Subcutaneous adipose tissue (tissue), 3 donors: ENCODE data around the gene RAET1E.

DNA sequence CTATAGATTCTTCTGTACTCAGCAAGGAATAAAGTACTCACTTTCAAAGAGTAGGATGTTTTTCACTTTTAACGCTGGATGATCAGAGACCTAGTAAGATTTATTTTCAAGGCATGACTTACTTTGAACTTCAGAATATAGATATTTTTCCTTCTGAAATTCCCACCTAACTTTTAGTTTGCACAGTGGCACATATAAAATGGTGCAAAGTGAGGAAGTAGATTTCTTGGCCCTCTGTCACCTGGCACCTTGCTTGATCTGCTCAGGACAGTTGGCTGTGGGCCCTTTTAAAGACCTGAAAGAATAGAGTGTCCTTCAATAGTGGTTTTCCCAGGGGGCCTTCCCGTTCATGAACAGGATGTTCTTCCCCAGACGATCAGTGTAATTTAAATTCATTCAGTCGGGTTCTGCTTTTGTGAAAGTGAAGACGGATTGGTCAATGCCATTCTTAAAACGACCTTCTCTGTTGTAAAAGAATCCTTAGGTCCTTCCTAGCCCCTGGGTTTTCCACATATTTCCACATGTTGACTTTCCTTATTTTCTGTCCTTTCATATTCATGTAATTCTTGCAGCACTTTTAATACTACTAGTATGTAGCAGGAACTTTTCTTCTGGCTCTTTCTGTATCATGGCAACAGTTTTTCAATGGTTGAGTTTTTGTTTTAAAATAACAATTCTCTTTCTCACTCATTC is 178.5 kb downstream of the SASH1 start:
- PRO-cap: no peak
- RAMPAGE, long total RNA, 3 experiments: no peak in any of the 3 experiments

DNA sequence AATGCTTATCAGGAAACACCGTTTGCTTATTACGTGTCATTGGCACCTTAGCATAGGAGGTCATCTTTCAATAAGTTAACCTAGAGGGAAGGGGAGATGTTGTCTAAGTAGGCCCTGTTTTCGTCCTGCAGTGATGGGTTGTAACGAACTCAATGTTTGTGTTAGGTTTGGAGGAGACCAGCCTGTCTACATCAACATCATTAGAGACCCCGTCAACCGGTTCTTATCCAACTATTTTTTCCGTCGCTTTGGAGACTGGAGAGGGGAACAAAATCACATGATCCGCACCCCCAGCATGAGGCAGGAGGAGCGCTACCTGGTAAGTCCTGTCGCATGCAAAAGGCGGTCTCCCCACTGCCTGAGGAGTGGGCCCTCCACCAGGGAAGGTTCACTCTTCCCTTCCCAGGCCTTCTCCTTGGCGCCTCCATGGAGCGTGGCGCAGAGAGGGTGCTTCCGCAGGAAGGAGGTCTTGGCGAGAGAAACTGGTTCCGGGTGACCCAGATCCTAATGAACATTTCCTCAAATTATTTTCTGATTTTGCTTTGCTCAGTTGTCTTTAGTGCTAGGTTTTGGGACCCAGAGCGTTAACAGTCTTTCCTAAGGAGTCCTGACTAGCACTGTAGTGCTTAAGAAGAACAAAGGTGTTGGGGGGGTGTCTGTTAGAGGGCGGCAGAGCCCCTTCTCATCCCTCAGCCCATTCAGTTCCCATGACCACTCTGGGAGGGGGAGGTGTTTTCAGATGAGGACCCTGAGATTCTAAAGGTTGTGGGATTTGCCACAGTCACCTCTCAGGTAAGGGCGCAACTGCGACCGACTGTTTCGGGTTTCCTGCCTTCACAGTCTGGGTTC is 217.6 kb downstream of the UST start:
- PRO-cap: no peak
- RAMPAGE, long total RNA, 3 experiments: no peak in any of the 3 experiments

GRCh38 chr6:149059788-149060114 is 257.8 kb upstream of the TAB2 start:
- PRO-cap: unidirectional peak, minus-strand start at chr6:149059847
- RAMPAGE, long total RNA, 3 experiments: no peak in any of the 3 experiments

- PRO-cap: no peak
- RAMPAGE, long total RNA, 3 experiments: no peak in any of the 3 experiments
Measured at GRCh38 chr6:149257443-149258175, 59.9 kb upstream of the TAB2 start.

DNA sequence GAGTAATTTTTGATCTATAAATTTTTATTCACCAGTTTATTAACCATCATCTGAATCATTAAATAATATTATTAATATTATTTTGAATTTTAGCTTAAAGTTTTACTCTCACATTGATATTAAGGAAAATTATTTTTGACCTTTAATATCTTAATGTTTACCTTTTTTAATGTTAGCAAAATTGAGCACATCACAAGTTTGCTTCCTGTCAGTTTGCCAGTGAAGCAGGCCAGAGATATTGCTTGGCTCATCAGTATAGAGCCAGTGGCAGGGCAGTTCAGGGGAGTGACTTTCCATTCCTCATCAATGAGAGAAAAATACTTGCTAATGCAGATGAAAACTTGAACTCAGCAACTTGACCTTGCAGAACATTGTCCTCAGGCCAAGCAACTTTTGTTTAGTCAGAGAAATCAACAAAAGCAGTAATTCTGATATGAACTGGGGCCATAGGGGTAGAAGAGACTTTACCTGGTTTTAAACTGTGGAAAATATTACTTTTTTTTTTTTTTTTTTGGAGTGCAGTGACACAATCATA is 6.9 kb downstream of the TAB2 start:
- PRO-cap: no peak
- RAMPAGE, long total RNA, 3 experiments: no peak in any of the 3 experiments

GRCh38 chr6:149451328-149451896 is 33.4 kb downstream of the ZC3H12D start:
- PRO-cap: no peak
- RAMPAGE, long total RNA, 3 experiments: no peak in any of the 3 experiments

DNA sequence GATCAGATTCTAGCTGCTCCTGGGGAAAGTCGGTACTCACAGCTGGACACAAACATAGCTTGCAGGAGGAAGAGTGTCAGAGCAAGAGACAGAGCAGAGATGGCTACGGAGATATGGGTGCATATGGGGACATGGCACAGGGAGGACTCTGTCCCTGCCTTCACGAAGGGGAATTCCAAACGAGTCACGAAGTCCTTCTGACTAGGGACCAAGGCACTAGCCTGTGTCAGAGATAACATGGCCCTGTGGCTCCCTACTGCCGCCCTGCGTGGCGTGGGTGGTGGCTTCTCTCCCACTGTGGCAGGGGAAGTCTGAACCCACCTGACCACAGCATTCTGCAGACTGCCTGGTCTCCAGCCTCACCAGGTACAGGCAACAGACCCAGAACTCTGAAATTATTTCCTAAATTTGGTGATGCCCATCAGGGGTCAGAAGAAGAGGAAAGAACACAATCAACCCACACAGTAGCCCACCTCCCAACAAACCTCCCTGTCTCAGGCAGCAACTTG is 576 bp upstream of the ZC3H12D start:
- PRO-cap: no peak
- RAMPAGE, long total RNA, 3 experiments: no peak in any of the 3 experiments

GRCh38 chr6:149728062-149729152 is 10.5 kb upstream of the LATS1 start:
- PRO-cap: no peak
- RAMPAGE, long total RNA, 3 experiments: no peak in any of the 3 experiments

- PRO-cap: no peak
- RAMPAGE, long total RNA, 3 experiments: no peak in any of the 3 experiments
Measured at GRCh38 chr6:149840560-149841031, 23.6 kb downstream of the LRP11 start.

DNA sequence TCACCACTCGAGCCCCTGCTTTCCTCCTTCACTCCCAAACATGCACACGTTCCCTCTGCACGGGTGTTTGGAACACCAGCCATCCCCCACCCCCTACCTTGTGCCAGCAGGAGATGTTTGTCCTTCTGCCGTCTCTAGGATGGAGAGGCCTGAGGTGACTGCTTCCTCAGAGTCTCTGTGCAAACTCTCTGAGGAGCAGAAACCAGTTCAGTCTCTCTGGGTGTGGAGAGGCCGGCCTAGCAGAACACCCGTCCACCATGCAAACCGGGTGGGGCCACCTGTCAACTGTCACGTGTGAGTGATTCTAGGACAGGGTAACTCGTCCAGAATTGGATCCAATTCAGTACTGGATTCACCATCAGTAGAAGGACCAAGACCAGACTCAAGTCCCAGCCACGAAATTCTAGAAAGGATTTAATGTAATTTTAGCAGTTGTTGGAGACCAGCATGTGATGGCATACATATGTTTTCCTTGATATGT is at the start of gene RAET1E:
RAET1E (minus strand) TSS at position 190 of the 481 bp plus-strand sequence.
- PRO-cap: no peak
- RAMPAGE, long total RNA, 3 experiments: no peak in any of the 3 experiments

DNA sequence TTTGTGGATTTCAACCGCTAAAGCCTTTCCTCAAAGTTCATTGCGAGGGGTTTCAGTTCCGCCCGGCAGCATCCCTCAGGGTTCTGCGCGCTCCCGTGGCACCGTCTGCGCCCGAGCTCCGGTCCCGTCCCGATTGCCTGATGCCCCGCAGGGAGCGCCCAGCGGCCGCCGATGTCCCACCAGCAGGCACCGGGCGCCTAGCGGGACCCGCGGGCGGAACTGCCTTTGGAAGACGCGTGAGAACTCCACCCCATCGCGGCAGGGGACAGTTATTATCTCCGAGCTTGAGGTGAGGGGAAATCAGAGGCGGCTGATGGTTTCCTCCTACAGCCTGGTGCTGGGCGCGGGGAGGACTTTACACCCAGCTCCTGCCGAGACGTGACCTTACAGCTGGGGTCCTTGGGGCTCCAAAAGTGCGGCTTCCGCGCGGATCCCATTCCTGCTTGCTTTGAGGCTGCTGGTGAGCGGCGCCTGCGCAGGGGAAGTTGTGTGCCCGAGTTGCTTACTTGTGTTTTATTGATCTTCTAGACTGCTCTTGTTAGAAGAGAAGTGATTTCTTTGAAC is 27.1 kb downstream of the ULBP1 start:
- PRO-cap: no peak
- RAMPAGE, long total RNA, 3 experiments: no peak in any of the 3 experiments

DNA sequence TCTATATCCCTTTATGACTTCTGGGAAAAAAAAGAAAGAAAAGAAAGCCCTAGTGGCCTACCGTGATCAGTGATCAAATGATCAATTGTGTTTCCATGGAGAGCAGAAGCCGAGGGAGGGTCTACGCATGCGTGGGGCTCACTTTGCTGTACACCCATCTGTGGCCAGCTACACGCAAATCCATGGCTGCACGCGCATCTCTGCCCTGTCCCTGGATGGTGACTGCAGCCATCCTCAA is 695 bp upstream of the ULBP3 start:
- PRO-cap: no peak
- RAMPAGE, long total RNA, 3 experiments: no peak in any of the 3 experiments

- PRO-cap: no peak
- RAMPAGE, long total RNA, 3 experiments: no peak in any of the 3 experiments
Measured at GRCh38 chr6:150115654-150115887, 27.3 kb upstream of the PPP1R14C start.

DNA sequence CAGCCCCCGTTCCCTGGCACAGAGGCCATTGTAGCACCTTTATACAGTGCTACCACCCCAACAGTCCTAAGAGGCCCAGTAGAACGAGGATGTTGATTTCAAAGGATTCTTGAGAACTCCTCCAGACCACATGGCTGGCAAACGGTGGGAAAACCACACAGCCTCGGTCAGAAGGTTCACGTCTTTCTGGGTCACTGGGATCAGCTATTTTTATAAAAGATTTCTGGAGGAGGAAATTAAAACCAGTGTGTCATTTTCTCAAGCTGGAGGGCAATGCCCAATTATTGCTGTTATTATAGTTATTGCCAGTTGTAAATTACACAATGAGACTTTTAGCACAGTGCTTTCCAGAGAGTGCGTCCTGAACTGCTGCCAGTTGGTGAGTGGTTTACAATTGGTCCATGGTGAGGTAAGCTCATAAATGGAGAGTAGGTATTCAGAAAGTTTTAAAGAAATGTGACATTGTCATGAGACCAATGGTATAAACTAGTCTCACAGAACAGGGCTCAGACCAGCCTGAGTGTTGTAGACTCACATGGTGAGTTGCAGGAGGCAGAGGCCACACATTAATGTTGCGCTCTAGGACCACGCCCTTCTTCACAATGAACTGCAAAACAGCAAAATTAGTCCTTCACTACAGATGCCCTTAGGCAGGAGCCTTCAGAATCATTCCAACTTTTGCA is 8.4 kb upstream of the PPP1R14C start:
- PRO-cap: no peak
- RAMPAGE, long total RNA, 3 experiments: no peak in any of the 3 experiments

DNA sequence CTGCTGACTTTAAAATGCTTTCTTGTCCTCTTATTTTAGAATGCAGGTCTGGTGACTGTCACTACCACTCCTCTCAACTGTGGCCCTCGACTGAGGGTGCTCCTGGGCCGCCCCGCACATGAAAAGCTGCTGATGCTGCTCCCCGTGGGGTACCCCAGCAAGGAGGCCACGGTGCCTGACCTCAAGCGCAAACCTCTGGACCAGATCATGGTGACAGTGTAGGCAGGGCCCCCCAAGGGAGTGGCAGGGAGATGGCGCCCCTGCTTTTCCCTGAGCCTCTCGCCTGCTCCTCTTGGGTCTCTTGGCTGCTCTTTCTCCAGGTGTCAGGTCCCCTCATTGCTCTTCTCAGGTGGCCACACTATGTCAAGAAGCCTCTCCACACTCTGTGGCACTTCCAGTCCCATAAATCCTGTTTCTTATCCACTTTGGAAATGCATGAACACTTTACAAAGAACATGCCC is 29.2 kb downstream of the IYD start:
- PRO-cap: no peak
- RAMPAGE, long total RNA, 3 experiments: no peak in any of the 3 experiments

DNA sequence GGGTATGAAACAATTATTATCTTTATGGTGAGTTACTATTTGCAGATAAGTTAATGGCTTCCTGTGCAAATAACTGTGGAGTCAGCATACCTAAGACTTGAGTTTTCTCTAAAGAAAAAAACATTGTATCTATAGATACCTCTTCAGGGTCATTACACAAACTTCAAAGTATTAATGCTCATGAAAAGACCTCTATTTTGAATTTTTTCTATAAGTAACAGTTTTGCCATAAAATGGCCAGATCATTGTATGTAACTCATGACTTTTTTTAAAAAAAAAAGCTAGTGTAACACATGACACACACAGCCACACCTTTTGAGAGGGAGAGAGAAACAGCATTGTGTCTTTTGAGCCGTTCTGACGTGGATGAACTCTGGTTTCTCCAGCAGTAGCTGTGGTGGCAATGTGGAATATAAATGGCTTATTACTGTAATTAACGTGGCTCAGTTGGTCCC is 36.4 kb downstream of the PLEKHG1 start:
- PRO-cap: no peak
- RAMPAGE, long total RNA, 3 experiments: no peak in any of the 3 experiments

DNA sequence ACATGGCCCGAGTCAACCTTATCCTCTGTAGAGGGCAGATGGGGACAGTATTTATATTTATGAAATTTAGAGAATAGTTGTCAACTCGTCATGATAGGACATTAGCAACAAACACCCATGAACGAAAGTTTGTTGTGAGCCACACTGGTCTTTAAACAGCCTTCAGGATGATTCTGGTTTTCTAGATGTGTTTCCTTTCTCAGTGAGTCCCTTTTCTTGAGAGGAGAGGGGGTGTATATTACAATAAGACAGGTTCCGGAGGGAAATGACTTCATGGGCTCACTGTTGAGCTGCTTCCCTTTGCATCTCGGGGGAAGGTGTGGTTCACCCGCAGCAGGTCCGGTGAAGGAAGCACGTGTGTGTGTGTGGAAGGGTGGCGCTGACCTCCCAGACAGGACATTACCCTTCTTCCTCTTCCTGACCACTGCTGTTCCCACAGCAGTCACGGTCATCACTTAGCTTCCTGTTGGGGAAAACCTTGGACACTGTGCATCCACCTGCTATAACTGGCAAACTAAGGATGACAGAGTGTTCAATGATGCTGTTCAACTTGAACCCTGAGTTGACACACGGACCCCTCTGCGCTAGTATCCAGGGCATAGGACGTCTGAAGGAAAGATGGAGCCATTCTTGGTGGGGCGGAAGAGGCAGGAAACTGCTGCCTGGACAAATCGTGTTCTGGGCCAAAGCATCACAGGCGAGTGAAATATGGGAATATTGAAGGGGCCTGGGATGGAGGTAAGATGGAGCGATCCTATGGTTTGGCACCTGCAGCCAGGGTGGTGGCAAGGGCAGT is 83.7 kb downstream of the PLEKHG1 start:
- PRO-cap: bidirectional peak, plus-strand start at position 466 of the sequence, minus-strand start at position 218 of the sequence
- RAMPAGE, long total RNA, 3 experiments: no peak in any of the 3 experiments

DNA sequence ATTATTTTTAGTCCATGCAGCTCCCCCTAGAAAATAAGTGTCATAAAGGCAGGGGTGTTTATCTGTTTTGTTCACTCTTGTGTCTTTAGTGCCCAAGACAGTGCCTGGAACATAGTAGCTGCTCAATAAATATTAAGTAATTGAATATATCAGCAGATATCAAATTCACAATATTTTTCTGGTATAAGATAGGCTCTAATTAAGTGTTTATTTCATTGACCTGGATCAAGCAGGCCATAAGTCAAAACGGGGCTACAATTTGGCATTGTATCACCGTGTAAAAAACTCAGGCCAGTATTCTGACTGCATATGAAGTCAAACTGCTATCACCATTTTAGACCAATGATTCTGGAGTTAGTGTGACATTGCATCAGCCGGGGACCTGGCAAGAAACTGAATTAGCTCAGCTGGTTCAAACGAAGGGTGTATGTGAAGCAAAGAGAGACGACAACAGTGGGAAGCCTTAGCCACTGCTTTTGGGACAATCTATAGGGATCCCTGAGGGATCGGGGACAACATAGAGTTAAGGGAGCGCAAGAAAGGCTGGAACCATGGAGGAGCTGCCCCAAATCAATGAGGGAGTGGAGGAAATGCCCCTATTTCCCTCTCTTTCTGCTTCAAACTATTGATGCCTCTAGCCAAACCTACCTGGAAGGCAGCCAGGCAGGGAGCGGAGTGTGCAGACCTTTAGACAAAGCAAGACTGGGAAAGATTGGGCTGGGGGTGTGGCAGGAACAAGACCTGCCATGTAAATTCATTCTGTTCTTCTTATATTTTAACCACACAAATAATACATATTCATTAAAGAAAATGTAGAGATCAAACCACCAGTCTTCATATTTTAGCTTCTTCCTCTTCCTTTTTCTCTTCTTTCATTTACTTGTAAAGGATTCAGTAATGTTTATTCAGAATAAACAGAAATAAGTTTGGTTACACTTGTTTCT is 112.2 kb downstream of the PLEKHG1 start:
- PRO-cap: no peak
- RAMPAGE, long total RNA, 3 experiments: no peak in any of the 3 experiments

DNA sequence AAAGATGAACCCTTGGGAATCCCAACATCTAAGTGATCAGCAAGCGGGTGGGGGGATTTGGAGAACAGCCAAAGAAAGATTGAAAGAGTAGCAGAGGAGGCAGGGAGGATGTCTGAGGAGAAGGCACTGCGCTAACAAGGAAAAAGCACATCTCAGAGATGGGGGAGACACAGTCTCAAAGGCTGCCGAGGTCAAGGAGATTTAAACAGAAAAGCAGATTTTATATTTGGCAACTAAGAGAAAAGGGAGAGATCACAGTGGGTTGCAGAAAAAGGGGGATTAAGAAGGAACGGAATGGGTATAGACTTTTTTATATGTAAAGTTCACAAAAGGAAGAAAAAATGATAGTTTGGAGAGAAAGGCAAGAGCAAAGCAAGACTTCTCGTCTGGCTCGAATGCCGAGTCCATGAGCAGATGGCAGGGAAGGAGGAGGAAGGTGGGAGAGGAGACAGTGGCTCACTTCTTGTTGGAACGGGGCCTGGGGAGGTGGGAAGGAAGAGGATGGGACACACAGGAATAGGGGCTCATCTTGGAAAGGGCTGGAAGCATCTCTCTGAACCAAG is 53.1 kb upstream of the MTHFD1L start:
- PRO-cap: no peak
- RAMPAGE, long total RNA, 3 experiments: no peak in any of the 3 experiments

DNA sequence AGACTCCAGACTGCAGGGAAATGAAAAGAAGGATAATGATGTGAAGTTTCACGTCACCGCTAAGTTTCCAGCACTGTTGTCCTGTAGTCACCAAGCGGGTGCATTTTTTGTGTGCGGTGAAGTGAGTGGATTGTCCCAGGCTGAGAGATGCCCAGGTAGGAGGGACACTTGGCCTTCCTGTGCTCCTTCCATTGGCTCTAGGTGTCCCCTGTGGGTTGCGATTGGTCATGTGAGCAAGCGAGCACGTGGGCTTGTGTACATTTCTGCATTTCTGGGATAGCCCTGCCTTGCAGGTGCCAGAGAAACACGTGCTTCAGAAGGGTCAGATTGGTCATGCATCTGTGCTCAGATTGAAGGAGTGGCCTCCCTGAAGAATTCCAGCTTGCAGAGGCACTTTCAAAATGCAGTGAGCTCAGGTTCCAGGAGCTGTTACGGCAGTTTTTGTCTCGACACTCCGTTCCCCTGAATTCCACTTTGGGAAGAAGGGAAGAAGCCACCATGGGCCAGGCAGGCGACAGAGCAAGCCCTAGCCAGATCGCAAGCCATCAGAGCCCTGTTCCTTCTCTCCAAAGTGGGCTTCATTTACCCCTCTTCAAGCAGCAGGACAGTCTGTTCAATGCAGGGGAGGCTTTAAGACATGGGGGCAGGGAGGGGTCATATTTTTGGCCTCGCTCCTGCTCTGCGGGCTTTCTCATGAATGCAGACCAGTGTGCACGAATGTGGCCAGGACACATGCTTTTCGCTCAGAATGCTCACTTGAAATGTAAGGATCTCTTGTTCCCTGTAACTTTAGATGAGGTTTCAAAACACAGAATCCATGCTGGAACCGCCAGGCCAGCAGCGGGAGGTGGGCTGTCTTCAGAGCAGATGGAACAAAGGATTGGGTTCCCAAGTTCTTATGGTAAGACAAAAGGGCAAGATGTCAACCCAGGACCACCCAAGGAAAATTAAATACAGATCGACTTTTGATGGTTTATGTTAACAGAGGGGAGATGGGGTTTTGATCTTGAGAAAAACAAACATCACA is 78.6 kb upstream of the AKAP12 start:
- PRO-cap: no peak
- RAMPAGE, long total RNA, 3 experiments: no peak in any of the 3 experiments